Body of pancreas (tissue), 2 donors: Measurements from ENCODE around the gene ATP2C2.

- PRO-cap = no peak
- RAMPAGE, long total RNA, 2 experiments = no peak in any of the 2 experiments
Observed at GRCh38 chr16:84104838-84105037, 12.0 kb downstream of the MBTPS1 start.

- PRO-cap = no peak
- RAMPAGE, long total RNA, 2 experiments = no peak in any of the 2 experiments
Observed at GRCh38 chr16:84120734-84121656, 4.3 kb upstream of the MBTPS1 start.

DNA sequence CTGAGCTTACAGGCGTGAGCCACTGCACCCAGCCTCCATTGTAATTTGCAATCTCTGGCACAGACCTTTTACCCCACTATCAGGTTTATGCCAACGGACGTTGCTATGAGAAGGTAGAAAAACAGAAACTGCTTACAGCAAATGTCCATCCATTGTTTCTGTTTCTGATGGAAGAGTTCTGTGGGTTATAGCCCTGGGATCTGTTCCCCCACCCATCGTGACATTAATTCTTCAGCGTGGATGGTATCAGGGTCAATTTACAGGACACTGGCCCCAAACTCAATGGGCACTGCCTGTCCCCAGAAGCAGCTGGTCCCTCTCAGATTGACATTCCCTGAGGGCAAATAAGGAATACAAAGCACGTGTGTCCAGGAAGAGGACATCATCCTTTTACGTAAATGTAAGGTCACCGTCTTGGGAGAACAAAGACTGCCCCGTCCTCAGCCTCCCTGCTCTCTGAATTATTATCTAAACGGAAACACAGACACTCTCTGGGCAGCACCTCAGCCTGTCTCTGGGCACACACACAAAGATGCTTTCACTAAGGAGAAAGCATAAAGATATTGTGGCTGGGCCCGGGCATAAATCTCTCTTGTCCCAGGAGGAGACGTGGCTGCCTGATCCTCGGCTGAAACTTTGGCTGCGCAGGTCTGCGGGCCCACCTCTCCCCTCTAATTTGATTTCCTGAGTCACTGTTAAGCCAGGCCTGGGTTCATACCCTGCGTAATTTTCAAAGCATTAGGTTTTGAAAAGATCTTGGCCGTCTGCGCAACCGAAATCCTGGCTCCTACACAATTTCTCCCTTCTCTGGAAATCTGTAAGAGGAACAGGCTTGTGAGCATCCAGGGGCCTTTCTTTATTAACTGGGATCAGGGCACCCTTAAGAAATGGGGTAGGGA lies 5.1 kb downstream of the KCNG4 start:
- PRO-cap = no peak
- RAMPAGE, long total RNA, 2 experiments = no peak in any of the 2 experiments

- PRO-cap = no peak
- RAMPAGE, long total RNA, 2 experiments = no peak in any of the 2 experiments
Observed at GRCh38 chr16:84367107-84367634, 1.2 kb upstream of the ATP2C2 start.

DNA sequence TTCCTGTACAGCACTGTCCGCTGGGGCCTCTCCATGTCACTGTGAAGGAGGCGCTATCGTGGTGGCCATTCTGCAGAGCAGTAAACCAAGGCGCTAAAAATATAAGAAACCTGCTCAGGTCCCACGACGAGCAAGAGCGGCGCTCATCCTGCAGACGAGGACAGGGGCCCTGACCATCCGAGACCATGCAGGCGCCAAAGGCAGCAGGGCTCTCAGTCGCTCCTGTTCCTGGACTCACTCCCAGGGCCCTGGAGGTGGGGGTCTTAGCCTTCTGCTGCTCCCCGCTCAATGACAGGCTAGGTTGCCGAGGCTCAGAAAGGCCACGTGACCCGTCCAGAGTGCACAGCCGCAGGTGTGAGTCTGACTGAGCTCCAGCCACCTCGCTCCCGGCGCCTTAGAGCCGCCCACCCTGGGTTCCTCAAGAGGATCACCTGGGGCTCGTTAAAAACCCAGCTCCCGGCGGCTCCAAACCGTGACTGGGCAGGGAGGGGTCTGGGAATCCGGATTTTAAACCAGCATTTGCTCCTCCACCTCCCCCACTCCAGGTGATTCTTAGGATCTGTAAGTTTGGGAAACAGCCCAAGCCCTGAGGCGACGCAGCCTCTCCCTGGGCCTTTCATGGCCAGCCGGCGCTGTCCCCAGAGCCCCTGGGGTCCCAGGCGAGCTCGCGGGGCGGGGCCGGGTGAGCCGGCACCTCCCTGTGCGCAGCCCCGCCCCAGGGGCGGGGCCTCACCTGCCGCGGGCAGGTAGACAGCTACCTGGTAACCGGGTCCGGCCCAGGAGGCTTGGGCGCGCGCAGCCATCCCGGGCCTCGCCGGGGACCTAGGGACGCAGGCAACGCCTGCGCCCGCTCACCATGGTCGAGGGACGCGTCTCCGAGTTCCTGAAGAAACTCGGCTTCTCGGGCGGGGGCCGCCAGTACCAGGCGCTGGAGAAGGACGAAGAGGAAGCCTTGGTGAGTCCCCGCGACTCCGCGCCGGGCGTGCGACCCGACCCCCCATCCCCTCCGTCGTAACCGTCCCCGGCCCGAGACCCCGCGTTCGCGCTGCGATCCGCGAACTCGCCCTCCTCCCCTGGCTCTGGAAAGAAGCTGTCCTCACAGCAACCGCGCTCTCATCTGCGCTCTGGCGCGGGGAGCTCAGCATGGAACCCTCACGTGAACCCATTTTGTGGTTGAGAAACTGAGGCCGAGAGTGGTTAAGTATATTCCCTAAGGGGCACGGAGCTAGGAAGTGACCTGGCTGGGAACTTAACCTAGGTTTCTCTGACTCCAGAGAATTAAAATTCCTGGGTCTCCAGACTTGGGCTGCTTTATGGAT lies at the start of gene ATP2C2:
TSS of gene ATP2C2 (plus strand) at position 779 of the 1,319 bp plus-strand sequence.
- PRO-cap = unidirectional peak, plus-strand start at position 779 of the sequence
- RAMPAGE, long total RNA, 2 experiments = start-site peak on the plus strand in 2 of 2 experiments, centred at positions 760 to 778 of the sequence, 23 to 43 reads per replicate

- PRO-cap = no peak
- RAMPAGE, long total RNA, 2 experiments = no peak in any of the 2 experiments
Observed at GRCh38 chr16:84532077-84532736, 27.7 kb upstream of the MEAK7 start.

DNA sequence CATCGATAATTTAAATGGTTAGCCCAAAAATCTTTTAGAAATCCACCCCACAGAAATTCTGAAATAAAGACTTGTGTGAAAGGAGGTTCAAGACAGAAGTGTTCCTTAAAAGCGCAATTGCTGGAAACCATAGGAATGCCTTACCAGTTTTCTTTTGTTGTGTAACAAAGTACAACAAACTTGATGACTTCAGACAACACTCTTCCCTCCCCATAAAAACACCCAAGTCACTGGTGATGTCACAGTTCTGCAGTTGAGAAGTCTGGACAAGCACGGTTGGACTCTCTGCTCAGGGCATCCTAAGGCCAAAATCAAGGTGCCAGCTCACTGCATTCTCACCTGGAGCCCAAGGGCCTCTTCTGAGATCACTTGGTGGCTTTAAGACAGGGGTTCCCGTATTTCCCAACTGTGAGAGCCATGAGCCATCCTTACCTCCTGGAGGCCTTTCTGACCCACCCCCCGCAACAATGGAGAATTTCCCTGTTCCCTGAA lies 45.6 kb upstream of the MEAK7 start:
- PRO-cap = no peak
- RAMPAGE, long total RNA, 2 experiments = no peak in any of the 2 experiments

- PRO-cap = no peak
- RAMPAGE, long total RNA, 2 experiments = no peak in any of the 2 experiments
Observed at GRCh38 chr16:84589642-84590475, 28.0 kb downstream of the COTL1 start.

DNA sequence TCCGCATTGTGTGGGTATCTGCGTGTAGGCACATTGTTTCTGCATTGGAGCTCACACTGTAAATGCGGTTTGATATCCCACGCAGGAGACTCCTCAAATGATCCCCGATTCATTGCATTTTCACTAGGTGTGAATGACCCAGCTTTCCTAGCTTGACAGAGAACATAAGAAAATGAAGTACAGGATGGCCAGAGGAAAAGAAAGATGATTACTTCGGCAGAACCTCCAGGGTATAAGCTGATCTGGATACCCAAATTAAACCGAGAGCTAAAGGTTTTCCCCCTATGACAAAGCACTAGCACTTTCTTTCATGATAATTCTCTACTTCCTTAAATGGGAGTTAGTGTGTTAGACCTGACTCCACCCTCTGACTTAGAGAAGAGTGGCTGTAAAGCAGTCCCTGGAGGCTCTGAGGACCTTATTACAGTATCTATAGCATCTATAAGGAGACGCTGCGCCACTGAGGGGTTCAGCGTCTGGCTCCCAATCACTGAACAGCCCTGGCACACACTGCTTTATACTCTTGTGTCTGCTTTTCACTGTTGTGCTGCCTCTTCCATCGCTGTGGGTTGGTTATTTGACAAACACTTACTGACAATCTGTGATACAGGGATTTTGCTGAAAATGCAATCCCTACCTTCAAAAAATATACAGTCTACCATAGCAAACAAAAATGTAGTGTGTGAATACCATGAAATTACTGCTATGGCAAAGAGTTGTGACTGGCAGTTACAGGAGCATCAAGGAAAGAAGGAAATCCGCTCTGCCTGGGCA lies 17.1 kb downstream of the COTL1 start:
- PRO-cap = no peak
- RAMPAGE, long total RNA, 2 experiments = no peak in any of the 2 experiments

DNA sequence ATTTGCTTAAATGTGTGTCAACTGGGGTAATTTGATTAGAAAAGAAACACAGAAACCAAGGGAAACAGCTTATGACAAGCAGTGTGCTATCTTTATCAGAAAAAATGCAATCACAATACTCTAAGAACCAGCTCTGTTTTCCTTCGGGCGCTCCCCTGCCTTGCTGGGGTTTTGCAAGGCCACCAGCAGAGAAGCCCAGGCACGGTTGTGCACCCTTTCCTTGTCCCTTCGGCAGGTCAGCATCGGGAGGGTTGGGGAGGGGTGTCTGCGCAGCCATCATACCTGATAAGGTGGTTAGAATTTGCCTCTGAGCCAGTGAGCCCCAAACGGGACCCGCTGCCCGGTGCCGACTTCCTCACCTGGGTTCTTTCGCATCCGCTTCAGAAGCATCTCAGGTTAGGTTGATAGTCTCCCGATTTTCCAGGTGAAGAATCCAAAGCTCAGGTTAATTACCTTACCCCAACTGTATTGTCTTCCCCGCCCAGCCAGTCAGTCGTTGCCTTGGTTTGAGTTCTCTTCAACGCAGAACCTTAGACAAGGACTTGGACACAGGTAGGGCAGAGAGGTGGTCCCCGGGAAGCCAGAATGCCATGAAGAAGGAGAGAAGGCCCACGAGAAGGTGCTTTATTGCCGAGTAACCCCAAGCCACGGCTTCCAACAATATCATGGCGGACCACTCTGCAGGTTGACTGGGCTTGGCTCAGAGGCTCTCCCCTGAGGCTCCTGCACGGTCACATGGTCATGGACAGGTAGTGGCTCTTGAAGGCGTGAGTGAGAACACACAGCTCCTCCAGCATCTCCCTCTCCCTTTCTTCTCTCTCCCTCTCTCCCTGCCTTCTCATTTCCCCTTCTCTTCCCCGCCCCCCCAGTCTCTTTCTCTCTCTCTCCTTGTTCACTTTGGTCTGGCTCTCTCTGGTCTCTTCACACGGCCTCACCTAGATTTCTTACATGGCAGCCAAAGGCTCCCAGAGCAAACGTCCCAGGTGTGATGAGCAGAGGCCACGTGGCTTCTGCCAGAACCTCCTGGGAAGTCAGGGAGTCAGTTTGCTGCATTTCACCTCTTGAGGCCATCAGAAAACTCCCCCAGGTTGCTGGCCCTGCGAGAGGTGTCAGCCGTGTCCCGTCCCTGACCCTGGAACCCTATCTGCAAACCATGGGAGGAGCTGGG lies 19.9 kb downstream of the KLHL36 start:
- PRO-cap = no peak
- RAMPAGE, long total RNA, 2 experiments = no peak in any of the 2 experiments

- PRO-cap = no peak
- RAMPAGE, long total RNA, 2 experiments = no peak in any of the 2 experiments
Observed at GRCh38 chr16:84742433-84743179, 42.8 kb downstream of the USP10 start.

- PRO-cap = no peak
- RAMPAGE, long total RNA, 2 experiments = no peak in any of the 2 experiments
Observed at GRCh38 chr16:84806632-84807020, 13.2 kb upstream of the CRISPLD2 start.

- PRO-cap = bidirectional peak, plus-strand start at chr16:84822487, minus-strand start at chr16:84822329
- RAMPAGE, long total RNA, 2 experiments = no peak in any of the 2 experiments
Observed at GRCh38 chr16:84821709-84822962, 2.4 kb downstream of the CRISPLD2 start.

DNA sequence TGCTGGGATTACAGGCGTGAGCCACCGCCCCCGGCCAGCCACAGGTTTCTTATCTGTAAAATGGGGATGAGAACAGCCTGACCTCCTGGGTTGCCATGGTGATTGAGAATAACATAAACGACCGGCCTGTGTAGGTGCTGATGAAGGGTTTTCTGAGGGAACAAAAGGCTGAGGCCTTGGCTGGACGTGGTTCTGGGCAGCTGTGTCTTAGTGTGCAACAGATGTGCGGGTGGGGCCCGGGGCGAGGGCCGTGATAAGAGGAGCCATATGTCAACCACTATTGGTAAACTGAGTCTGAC lies 17.8 kb downstream of the CRISPLD2 start:
- PRO-cap = no peak
- RAMPAGE, long total RNA, 2 experiments = no peak in any of the 2 experiments

DNA sequence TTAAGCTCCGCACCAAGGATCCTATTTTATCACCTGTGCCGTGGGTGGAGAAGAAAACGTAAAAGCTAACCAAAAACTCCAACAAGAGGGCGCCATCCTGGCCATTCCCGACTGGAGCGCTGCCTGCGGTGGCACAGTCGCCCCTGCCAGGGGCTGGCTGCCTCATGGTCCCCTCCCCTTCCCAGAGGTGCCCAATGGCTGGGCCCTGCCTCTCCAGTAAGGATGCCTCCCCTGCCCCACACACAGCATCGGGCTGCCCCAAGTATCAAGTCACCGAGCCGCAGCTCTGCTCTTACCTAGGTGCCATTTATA lies 36.3 kb downstream of the ZDHHC7 start:
- PRO-cap = no peak
- RAMPAGE, long total RNA, 2 experiments = no peak in any of the 2 experiments

- PRO-cap = no peak
- RAMPAGE, long total RNA, 2 experiments = no peak in any of the 2 experiments
Observed at GRCh38 chr16:84990110-84990793, 21.1 kb downstream of the ZDHHC7 start.

DNA sequence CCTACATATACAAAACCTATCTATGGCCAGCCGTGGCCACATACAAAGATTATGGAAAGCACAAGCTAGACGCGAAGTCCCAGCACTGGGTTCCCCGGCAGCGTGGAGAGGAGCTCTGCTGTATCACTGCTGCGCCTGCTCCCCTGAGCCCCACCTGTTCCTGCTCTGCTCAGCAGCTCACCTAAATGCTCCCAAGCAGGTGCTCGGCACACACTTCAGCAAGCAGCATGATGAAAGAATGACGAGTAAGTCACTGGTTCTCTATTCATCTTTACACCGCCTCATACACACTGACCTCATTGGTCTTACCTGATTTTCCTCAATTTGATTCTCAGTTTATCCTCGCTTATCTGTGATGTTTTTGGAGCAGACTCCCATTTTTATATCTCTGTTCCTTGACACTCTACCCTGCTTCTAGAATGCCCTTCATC lies 20.5 kb downstream of the ZDHHC7 start:
- PRO-cap = no peak
- RAMPAGE, long total RNA, 2 experiments = no peak in any of the 2 experiments

GRCh38 chr16:84993351-84994183 lies 17.8 kb downstream of the ZDHHC7 start:
- PRO-cap = no peak
- RAMPAGE, long total RNA, 2 experiments = no peak in any of the 2 experiments

DNA sequence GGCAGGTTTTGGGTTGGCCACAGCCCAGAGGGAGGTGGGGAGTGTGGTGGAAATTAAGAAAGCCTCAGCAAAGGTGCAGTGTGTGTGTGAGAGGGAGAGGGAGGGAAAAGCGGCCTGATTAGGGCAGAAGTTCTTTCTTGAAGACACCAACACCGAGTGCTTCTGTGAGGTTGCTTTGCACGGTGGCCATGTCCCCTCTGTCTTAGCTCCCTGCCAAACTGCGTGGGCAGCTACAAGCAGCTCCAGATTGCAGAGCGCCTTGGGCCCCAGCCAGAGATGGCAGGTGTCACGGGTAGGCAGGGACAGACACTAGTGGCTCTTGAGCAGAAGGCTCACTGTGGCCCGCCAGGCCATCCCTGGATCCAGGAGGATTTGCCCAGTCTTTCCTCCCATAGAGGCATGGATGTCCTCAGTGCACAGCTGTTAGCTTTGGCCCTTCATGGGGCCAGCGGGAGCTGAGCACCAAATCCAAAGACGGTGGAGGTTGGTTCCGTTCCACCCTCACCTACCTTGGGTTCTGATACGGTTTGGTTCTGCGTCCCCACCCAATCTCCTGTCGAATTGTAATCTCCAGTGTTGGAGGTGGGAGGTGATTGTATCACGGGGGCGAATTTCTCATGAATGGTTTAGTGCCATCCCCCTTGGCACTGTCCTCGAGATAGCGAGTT lies 21.4 kb downstream of the KIAA0513 start:
- PRO-cap = no peak
- RAMPAGE, long total RNA, 2 experiments = no peak in any of the 2 experiments

DNA sequence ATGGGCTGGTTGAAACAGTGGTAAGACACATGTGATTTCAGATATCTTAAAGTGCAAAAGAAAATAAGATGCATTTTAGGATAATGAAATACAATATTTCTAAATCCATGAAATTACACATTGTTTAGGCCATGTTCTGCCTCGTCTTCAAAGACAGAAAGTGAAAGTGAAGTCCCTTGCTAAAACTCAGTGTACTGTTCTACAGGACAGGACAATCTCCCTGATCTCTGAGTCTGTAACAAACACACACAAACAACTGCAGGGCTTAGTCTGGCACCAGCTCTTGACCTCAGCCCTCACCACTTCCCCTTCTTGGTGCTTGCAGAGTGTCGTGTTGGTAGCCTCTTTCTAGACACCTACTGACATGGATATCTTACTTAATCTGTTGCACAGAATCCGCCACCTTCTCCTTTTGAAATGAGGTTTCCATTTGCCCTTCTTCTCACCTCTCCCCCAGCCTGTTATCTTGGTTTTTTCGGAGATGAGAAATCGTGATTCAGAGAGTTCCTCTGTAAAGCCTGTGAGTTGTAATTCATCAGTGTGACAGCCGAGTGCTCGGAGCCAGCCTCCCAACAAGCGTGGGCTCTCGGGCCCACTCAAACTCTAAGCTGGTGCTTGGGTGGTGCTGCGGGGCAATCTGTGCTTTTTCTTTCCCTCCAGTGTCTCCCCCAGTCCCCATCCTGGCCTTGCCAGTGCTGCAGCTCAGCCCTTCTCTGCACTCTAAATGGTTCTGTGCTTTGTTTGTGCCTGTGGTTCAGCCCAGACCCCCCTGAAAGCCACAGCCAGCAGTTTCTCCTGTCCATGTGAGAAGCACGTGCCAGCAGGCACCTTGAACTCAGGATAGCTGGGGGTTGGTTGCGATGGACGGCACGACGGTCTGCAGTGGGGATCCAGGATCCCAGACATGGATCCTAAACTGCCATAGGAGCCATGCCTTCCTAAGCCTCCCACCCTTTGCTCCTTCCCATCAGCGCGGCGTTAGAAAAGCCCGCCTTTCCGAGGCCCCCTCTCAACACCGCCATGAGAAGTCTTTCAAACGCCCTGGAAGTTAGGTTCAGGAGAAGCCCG lies 28.0 kb downstream of the KIAA0513 start:
- PRO-cap = no peak
- RAMPAGE, long total RNA, 2 experiments = no peak in any of the 2 experiments